ENCODE measurements around a stretch of chr18.

DNA sequence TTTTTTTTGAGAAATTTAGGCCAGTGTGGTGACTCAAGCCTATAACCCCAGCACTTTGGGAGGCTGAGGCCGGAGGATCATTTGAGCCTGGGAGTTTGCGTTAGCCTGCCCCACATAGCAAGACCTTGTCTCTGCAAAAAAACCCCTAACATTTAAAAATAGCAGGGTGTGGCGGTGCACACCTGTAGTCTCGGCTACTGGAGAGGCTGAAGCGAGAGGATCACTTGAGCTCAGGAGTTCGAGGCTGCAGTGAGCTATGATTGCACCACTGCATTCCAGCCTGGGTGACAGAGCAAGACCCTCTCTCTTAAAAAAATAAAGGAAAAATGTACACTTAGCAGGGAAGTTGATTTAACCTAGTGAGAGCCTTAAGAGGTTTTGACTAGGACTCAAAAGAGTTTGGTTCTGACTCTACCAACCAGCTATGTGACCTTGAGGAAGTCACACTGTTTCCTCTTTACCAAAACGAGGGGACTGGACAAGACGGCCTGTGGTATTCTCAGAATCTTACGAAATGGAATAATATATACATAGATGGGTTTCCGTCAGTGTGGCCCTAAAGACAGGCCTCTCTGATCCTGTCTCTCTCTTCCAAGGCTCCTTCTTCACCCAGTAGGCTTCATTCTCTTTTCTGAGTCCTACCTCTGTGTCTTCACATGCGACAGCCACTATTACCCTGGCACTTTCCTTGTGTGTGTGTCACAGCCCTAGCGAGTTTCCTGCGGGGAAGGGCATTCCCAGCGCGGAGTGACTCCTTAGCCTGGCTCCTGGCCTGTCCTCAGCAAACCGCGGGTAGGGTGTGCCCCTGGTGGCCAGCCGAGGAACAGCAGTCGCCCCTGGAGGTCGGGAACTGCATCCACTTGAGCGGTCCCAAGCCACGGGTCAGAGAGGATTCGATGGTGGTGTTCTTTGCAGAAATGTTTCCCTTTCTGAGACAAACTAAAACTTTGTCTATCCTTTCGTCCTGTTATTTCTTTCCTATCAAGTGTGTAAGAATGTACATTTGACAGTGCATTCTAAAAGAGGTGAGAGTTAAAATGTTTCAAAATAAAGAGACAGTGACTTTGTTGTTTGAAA is 63.1 kb downstream of the RAB31 start:
- CAGE, long polyA plus RNA = no peak
- RRBS = no CpG with 5 or more reads among the region's 24 CpGs

- CAGE, long polyA plus RNA = no peak
- RRBS = no CpG with 5 or more reads among the region's 4 CpGs
Measured at GRCh38 chr18:9870341-9871107, 15.2 kb upstream of the TXNDC2 start.

GRCh38 chr18:9927445-9928398 is 13.9 kb downstream of the VAPA start:
- CAGE, long polyA plus RNA = no peak
- RRBS = no CpG with 5 or more reads among the region's 3 CpGs

- CAGE, long polyA plus RNA = no peak
- RRBS = no CpG with 5 or more reads among the region's 4 CpGs
Measured at GRCh38 chr18:9955927-9956429, 42.2 kb downstream of the VAPA start.

GRCh38 chr18:9968156-9968575 is 54.4 kb downstream of the VAPA start:
- CAGE, long polyA plus RNA = no peak
- RRBS = no CpG with 5 or more reads among the region's 13 CpGs

DNA sequence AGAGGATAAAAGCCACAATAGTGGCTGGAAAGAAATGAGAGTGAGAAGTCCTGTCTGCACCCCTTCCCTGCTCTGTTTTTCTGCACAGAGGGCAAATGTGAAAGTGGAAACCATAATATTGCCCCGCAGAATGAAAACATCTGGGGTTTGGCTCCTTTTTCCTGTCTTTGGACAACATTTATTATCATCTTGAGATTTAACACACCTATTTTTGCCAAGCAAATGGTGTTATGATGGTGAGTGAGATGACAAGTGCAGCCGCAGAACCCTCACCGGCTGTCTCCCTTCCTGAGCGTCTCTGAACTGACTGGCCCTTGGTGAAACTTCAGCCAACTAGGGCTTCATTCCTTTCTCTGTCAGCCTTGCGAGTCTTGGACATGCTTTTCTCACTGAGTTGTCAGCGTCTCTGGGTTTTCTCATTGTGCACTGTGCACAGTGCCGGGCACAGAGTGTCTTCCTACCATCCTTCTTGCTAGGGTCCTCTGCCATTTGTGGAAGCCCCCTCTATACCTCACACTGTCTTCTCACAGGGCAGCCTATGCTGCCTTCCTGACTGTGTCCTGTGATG is 154.4 kb downstream of the VAPA start:
- CAGE, long polyA plus RNA = no peak
- RRBS = no CpG with 5 or more reads among the region's 7 CpGs

DNA sequence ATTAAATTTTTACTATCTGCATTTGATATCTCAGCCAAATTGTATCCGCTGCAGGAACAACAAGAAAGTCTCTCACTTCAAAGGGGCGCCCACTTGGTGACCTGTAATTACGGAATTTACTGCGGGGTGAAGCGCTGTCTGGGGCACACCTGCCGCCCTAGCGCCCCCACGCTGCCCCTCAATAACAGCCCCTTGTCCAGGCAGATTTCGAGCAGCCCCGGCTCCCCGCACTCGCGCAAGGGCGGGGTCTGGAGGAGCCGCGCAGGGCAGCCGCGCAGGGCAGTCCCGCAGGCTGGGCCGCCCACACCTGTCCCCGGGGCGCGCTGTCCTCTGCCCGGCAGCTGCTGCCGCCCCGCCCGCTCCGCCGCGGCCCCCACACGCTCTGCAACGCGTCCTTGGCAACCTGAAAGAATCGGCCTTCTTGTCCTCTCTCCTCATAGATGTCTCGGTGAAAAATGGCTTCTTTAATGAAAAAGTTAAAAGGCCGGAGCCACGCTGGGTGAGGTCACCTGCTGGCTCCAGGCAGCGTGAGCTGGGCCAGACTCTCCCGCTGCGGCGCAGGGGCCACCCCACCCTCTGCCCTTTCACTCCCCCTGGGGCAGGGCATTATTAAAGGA is 218.0 kb downstream of the VAPA start:
- CAGE, long polyA plus RNA = no peak
- RRBS = 2% methylated on average over 8 of the region's 41 CpGs

DNA sequence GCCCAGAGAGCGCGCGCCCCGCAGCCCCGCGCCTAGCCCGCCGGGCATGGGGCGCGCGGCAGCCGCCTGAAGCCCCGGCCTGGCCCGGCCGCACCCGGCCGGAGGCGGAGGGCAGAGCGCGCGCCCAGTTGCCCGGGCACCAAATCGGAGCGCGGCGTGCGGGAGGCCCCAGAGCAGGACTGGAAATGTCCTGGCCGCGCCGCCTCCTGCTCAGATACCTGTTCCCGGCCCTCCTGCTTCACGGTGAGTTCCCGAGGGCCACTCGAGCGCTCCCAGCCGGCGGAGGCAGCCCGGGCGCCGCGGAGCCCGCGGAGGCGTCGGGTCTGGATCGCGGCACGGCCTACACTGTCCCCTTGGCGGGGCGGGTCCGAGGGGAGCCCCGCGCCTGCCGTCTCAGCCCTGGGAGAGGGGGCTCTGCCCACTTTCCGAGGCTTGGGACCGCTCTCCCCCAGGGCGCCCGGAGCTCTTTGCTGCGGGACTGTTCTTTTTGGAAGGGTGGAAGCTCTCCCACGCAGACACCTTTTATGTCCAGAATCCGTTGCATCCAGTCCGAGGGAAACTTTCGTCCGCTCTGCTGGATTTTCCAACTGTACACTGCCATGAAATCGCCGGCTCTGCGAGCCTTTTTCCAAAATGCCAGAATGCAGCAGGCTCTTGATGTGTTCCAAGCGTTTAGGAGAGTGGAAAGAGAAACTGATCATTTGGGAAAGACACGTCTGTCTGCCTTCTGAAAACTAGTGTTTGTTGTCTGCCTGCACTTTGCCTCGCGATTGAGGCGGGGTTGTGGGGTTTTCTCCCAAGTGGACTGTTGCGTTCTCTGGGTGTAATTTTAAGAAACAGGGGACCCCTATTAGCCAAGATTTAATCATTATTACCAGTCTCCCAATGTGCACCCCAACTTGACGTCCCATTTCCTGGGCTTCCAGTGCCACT is 628 bp downstream of the APCDD1 start:
- CAGE, long polyA plus RNA = no peak
- RRBS = 1% methylated on average over 23 of the region's 74 CpGs

DNA sequence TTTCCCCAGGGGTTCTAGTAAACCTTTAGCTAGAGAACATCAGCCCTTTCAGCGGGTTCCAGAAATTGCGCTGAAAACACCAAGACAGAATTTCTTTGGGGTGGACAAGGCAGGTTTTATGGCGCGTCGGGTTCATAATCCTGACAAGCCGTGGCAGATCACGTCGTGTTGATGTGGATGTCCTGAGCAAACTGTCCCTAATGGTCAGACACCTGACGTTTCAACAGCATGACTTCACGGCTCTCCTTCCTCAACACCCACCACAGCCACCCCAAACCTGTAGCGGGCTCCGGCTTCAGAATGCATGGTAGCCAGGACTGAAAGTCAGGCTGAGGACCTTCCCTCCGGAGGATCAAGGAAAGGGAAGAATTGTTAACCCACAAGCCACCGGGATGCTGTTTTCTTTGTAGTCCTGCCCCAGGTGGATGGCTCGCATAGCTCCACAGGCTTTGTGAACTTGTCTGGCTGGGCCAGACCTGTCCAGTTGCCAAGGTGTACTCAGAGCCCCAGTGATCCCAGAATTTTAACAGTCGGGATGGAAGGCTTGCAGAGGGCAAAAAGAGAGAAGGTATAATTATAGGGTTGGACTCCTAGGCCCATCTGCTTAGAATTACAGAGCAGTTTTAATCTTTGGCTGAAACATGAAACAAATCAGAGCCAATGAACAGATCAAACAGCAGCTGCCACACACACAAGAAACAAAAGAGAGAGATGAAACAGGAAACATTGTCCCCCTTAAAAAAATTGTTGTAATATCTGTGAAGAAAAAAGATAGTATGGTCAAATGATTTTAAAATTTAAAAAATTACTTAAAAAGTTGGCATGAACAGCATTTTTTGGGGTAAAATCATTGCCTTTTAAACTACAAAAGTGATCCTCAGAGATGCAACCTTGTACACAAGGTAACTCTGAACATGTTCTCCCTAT is 1.6 kb downstream of the APCDD1 start:
- CAGE, long polyA plus RNA = no peak
- RRBS = no CpG with 5 or more reads among the region's 16 CpGs

DNA sequence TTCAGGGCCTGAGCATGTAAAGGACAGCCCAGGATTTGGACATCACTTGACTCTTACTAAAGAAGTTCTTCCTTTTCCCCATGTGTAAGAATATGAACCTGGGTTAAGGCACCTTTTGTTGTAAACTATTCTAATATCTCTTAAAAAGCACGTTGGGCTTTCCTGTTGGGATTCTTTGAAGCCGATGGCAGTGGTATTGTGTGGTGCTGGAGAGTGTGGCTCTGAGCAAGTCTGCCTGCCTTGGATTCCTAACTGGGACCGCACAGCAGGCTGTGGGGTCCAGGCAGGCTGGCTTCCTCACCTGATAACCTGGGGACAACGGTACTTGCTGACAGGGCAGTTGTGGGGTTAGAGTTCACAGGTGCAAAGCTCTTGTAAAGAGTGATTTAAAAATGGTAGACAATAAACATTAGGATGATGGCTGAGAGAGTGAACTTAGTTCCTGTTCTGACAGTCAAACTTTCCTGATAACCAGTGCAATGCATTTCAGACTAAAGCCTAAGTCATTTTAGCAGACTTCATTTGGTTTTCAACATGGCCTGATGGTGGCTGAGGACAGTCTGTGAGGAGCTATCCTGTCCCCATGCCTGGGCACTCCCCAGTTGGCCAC is 30.0 kb downstream of the NAPG start:
- CAGE, long polyA plus RNA = no peak
- RRBS = no CpG with 5 or more reads among the region's 4 CpGs

DNA sequence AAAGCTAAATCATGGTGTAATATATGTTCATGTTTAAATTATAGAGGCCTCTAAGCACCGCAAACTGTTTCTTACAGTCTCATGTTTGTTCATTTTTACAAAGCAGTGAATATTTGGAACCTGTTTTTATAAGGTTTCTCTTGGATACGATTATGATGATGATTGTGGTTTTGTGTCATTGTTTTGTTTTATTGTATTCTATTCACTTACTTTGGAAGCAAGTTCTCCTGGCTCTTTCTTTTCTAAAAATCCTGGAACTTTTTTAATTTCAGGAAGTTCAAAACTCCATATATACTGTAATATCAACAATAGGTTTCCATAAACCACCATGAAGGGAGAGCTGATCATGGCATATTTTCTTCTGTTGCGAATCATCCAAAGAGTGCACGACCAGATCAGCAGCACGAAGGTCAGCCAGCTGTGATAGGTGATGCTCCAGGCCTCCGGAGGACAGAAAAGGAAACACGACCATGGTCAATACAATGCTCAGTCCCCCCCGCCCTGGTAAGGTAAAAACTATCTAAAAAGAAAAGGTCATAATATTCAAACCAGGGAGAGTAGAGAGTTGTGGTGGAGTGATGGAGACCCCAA is 268.8 kb downstream of the NAPG start:
- CAGE, long polyA plus RNA = no peak
- RRBS = no CpG with 5 or more reads among the region's 8 CpGs

GRCh38 chr18:10927350-10927875 is 222.0 kb downstream of the PIEZO2 start:
- CAGE, long polyA plus RNA = no peak
- RRBS = no CpG with 5 or more reads among the region's 9 CpGs

GRCh38 chr18:10950804-10951511 is 198.4 kb downstream of the PIEZO2 start:
- CAGE, long polyA plus RNA = no peak
- RRBS = no CpG with 5 or more reads among the region's 8 CpGs

DNA sequence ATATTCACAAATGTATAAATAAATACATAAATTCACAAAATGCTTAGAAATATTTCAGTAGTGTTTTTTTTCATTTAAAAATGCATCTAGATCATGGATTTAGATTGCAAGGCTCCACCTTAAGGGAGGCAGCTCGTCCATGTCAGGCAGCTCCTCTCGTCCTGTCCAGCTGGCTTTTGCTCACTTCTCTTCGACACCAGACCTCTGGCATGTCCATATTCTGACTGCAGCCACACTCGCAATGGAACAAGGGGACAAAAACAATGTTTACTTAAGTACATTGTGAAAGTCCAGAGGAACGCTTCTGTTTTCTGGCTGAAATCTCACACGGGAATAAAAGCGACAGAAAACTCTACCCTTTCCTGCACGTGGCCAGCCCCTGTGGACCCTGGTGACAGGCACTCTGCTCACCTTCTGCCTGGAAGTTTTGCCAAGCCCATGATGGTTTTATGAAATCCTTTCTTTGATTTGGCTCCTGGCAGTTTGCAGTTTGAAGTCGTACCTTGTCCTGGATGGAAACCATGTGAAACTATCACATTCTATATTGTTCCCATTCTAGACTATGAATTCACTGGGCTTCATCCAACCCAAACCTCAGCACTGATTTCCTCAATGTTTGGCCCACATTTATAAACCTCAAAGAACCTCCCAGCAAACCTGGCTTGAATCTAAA is 134.2 kb upstream of the PIEZO2 start:
- CAGE, long polyA plus RNA = no peak
- RRBS = no CpG with 5 or more reads among the region's 9 CpGs

GRCh38 chr18:11689992-11690567 is 1.0 kb downstream of the GNAL start:
- CAGE, long polyA plus RNA = no peak
- RRBS = 1% methylated on average over 9 of the region's 30 CpGs

DNA sequence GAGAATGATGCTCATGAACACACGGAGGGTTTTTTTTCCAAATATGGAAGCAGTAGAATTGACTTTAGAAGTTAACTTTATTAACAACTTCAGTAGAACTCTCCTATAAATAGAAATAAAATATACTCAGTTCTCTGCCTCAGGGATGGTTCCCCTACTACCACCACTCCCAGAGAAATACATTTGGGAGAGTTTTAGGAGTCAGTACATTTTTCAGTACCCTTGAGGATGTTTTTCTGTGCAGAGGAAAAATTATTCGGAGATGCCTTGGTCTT is 16.9 kb upstream of the IMPA2 start:
- CAGE, long polyA plus RNA = no peak
- RRBS = no CpG with 5 or more reads among the region's 2 CpGs

DNA sequence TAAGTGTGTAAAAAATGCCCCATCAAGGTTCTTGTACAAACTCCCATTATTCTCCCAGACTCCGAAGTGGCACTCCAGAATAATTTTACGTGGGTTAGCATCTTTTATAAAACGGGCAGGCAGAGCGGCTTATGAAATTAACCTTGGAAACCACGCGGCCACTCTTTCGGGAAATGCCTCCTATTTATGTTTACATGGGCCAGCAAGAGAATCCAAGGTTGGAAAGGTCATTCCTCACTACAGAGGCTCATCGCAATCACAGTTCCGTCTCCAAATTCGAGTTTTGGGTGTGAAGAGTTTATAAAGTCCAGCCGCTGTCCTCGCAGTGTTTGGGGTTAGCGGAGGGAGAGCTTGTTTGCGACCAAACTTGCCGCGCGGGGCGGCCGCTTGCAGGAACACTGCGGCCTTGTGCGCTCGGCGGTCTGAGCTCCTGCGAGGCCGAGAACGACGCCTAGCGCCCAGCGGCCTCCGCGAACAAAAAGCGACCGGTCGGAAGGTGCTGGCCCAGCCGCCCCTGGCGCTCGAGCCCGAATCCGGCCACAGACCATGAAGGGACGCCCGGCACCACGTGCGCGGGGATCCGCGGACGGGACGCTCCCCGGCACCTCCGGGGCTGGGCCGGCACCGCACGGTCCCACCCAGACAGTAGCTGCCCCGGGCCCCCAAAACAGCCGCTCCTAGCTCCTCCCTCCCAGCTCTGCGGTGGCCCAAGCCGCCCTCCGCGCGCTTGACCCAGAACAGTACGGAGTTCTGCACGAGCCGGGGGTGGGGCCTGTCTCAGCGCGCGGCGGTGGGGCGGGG is 934 bp upstream of the IMPA2 start:
- CAGE, long polyA plus RNA = no peak
- RRBS = 1% methylated on average over 23 of the region's 68 CpGs

- CAGE, long polyA plus RNA = no peak
- RRBS = 2% methylated on average over 12 of the region's 36 CpGs
Measured at GRCh38 chr18:11980974-11981331, 354 bp upstream of the IMPA2 start.

DNA sequence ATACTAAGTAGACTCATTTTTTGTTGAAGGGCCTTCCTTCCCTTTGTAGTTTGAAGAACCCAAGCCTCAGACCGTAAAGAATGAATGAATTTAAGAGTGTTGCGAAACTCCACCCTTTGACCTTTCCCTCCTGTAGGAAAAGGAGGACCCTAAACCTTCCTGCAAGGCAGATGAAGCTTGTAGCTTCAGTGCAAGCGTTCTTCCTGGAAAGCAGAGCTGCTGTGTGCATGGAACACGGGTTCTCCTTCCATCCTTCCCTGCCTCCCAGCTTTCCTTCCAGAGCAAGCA is 1.7 kb downstream of the IMPA2 start:
- CAGE, long polyA plus RNA = no peak
- RRBS = no CpG with 5 or more reads among the region's 4 CpGs

- CAGE, long polyA plus RNA = no peak
- RRBS = no CpG with 5 or more reads among the region's 9 CpGs
Measured at GRCh38 chr18:11995491-11996167, 14.3 kb downstream of the IMPA2 start.

Measured in mammary epithelial cell (primary cell).